Right lobe of liver (tissue), 4 donors: ENCODE measurements around the genes VEGFA and TCTE1.

DNA sequence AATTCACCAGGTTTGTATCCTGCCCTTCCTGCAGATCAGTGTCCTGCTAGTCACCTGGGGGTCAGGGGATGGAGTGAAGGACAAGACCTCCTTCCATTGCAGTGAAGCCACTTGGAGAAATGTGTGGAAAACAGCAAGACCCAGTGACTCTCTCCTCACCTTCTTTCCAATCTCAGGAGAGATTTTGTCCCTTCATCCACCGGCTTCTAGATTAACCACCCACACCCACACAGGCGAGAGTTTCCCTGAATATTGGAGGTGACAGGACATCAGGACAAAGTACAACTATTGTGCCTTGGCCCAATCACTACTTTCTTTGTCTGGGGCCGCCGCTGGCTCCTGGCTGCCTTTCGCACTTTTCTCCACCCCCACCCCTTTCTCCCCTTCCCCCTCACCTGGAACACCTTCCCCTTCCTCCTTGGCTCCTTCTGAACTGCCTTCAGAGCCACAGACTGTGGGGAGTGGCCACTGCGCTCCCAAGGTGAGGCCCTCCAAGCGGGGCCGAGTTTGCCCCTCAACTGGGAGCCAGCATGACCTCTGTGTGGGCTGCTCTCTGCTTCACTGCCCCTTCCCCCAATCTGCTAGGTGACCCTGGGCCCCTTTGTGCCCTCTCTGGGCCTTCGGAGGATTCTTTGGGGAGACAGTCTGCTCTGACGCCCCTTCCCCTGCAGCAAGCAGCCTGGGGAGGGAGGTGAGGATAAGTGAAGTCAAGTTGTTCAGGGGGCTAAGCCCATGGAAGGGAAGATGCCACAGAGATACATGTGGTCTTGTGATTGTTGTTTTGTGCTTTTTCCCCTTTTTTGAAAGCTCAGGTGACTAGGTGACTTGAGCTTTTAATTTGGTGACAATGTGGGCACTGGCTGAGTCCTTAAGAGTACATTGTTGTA lies 3.0 kb upstream of the VEGFA start:
- PRO-cap, 4 experiments = peak in 1 of 4 experiments; most common plus-strand start position 310 of the sequence (in 1); most common minus-strand start position 213 of the sequence (in 1)
- RAMPAGE, long total RNA, 2 experiments = no peak in any of the 2 experiments

DNA sequence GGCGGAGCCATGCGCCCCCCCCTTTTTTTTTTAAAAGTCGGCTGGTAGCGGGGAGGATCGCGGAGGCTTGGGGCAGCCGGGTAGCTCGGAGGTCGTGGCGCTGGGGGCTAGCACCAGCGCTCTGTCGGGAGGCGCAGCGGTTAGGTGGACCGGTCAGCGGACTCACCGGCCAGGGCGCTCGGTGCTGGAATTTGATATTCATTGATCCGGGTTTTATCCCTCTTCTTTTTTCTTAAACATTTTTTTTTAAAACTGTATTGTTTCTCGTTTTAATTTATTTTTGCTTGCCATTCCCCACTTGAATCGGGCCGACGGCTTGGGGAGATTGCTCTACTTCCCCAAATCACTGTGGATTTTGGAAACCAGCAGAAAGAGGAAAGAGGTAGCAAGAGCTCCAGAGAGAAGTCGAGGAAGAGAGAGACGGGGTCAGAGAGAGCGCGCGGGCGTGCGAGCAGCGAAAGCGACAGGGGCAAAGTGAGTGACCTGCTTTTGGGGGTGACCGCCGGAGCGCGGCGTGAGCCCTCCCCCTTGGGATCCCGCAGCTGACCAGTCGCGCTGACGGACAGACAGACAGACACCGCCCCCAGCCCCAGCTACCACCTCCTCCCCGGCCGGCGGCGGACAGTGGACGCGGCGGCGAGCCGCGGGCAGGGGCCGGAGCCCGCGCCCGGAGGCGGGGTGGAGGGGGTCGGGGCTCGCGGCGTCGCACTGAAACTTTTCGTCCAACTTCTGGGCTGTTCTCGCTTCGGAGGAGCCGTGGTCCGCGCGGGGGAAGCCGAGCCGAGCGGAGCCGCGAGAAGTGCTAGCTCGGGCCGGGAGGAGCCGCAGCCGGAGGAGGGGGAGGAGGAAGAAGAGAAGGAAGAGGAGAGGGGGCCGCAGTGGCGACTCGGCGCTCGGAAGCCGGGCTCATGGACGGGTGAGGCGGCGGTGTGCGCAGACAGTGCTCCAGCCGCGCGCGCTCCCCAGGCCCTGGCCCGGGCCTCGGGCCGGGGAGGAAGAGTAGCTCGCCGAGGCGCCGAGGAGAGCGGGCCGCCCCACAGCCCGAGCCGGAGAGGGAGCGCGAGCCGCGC lies at the start of gene VEGFA:
Gene VEGFA (plus strand): TSS at position 60 of the 1,070 bp plus-strand sequence.
- PRO-cap, 4 experiments = peak in 4 of 4 experiments; most common plus-strand start position 60 of the sequence (in 4); most common minus-strand start position 461 of the sequence (in 4)
- RAMPAGE, long total RNA, 2 experiments = start-site peak on the plus strand in 2 of 2 experiments, centred at positions 62 to 65 of the sequence, 1,091 to 2,114 reads per replicate

- PRO-cap, 4 experiments = peak in 4 of 4 experiments; most common plus-strand start chr6:43771664 (in 2); most common minus-strand start chr6:43771671 (in 3)
- RAMPAGE, long total RNA, 2 experiments = start-site peak on the plus strand in 2 of 2 experiments, at chr6:43771979-43772014 at its widest, 130 to 146 reads per replicate
These were observed 1.7 kb downstream of the VEGFA start for GRCh38 chr6:43771525-43772214.

DNA sequence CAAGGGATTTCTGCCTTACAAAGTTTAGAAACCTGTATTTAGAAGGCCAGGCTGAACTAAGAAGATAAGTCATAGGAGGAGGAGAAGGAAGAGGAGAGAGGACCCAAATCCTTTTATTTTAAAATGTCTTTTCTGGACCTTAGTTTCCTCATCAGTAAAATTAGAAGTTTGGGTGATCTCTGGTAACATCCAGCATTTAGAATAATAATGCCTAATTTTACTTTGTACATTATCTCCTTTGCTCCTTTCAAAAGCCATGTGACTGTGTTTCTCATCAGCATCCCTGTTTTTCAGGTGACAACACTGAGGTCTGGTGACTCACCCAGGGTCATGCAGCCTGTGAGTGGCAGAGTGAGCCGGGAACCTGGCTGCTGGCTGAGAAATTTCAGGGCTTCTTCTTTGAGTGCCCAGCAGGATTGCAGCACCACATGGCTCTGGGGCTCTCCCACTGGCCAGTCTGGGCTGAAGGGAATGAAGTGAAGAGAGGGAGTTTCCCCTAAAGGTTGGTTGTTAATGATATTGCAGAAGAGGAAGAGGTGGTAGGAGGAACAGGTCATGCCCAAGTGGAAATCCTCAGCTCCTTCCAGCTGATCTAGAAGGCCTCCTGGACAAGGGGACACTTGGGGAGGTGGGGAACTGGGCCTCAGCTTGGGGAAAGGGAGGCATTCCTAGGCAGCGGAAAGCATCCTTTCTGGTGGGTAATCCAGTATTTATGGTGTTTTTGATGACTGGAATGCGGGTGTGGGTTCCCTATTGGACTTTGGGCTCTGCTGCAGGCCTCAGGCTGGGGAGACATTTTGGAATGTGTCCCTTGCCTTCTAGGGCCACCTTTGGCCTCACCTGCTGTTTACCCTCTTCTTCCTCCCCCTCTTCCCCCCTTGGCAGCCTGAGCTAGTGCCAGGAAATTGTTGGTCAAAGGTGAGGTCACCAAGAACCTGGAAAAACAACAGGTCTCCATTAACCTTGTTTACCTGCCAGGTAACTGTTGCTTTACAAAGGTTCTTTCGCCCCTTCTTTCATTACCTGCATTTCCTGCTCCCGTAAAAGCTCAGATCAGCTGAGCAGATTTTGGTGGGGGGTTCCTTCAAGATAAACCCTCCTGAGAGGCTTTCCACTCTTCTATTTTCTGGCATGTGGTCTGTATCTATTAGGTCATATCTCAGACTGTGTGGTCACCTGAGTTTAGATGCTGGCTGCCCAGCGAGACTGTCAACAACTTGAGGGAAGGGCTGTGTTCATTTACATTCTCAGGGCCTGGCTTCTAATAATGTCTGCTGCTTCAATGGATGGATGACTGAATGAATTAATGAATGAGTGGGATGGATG lies 34.3 kb downstream of the VEGFA start:
- PRO-cap, 4 experiments = peak in 2 of 4 experiments; most common plus-strand start position 402 of the sequence (in 2)
- RAMPAGE, long total RNA, 2 experiments = no peak in any of the 2 experiments

DNA sequence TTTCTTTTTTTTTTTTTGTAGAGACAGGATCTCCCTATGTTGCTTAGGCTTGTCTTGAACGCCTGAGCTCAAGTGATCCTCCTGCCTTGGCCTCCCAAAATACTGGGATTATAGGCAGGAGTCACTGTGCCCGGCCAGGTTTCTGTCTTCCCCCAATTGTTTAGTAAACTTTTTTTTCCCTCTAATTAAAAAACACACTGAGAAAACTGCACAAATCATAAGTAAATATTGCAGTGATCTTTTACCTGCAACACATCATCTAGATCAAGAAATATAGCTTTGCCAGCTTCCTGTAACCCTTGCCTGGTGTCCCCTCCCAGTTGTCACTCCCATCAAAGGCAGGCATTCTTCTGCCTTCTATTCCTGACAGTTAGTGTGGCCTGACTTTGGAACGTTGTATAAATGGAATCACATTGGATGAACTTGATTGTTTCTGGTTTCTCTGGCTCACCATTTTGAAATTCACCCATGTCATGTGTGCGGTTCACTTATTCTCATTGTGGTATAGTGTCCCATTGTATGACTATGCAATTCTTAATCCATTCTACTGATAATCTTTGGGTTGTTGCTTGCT lies 72.9 kb downstream of the VEGFA start:
- PRO-cap, 4 experiments = peak in 1 of 4 experiments; most common plus-strand start position 293 of the sequence (in 1); most common minus-strand start position 158 of the sequence (in 1)
- RAMPAGE, long total RNA, 2 experiments = no peak in any of the 2 experiments

- PRO-cap, 4 experiments = peak in 3 of 4 experiments; most common plus-strand start chr6:43954722 (in 3); most common minus-strand start chr6:43954535 (in 2)
- RAMPAGE, long total RNA, 2 experiments = no peak in any of the 2 experiments
These were observed 172.7 kb downstream of the MRPL14 start for GRCh38 chr6:43954317-43955163.

DNA sequence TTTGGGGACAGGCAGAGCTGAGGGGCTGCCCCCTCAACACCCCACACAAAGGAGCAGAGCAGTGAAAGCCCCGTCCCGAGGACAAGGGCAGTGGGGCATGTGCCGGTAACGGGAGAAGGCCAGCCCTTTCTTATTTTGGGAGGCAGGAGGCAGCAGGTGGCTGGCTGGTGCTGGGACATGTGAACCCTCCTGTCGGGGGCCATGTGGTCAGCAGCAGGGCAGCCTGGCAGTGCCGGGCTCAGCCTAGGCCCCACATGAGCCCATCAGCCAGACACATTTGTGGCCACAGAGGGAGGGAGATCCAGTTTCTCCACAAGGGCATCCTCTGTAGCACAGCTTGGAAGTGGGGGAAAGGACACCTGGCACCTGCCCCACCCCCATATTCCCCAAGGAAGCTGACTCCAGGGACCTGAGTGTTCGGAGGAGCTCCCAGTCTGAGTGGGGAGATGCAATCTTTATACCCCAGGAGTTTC lies 137.6 kb downstream of the MRPL14 start:
- PRO-cap, 4 experiments = no peak in any of the 4 experiments
- RAMPAGE, long total RNA, 2 experiments = no peak in any of the 2 experiments

GRCh38 chr6:43997103-43997811 lies 130.0 kb downstream of the MRPL14 start:
- PRO-cap, 4 experiments = no peak in any of the 4 experiments
- RAMPAGE, long total RNA, 2 experiments = no peak in any of the 2 experiments

DNA sequence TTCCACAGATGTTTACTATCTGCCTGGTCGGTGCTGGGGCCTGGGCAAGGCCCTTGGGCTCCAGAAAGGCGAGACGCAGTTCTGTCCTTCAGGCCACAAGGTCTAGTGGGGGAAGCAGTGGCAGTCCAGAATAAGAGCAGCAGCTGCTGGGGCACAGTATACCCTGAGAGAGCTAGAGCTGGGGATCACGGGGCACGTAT lies 103.1 kb downstream of the MRPL14 start:
- PRO-cap, 4 experiments = peak in 1 of 4 experiments; most common minus-strand start position 83 of the sequence (in 1)
- RAMPAGE, long total RNA, 2 experiments = no peak in any of the 2 experiments

GRCh38 chr6:44038155-44038574 lies 89.1 kb downstream of the MRPL14 start:
- PRO-cap, 4 experiments = peak in 2 of 4 experiments; most common plus-strand start chr6:44038377 (in 2)
- RAMPAGE, long total RNA, 2 experiments = no peak in any of the 2 experiments

GRCh38 chr6:44042834-44043422 lies 84.3 kb downstream of the MRPL14 start:
- PRO-cap, 4 experiments = peak in 1 of 4 experiments; most common minus-strand start chr6:44043201 (in 1)
- RAMPAGE, long total RNA, 2 experiments = no peak in any of the 2 experiments

- PRO-cap, 4 experiments = peak in 3 of 4 experiments; most common plus-strand start chr6:44064545 (in 1); most common minus-strand start chr6:44064380 (in 2)
- RAMPAGE, long total RNA, 2 experiments = no peak in any of the 2 experiments
These were observed 62.8 kb downstream of the MRPL14 start for GRCh38 chr6:44064107-44065140.

- PRO-cap, 4 experiments = peak in 1 of 4 experiments; most common plus-strand start chr6:44075374 (in 1); most common minus-strand start chr6:44075210 (in 1)
- RAMPAGE, long total RNA, 2 experiments = no peak in any of the 2 experiments
These were observed 52.0 kb downstream of the MRPL14 start for GRCh38 chr6:44075140-44075666.

- PRO-cap, 4 experiments = peak in 1 of 4 experiments; most common plus-strand start chr6:44076789 (in 1); most common minus-strand start chr6:44076591 (in 1)
- RAMPAGE, long total RNA, 2 experiments = no peak in any of the 2 experiments
These were observed 50.6 kb downstream of the MRPL14 start for GRCh38 chr6:44076372-44077408.

GRCh38 chr6:44109835-44111100 lies 17.0 kb downstream of the MRPL14 start:
- PRO-cap, 4 experiments = peak in 1 of 4 experiments; most common plus-strand start chr6:44110115 (in 1)
- RAMPAGE, long total RNA, 2 experiments = no peak in any of the 2 experiments

DNA sequence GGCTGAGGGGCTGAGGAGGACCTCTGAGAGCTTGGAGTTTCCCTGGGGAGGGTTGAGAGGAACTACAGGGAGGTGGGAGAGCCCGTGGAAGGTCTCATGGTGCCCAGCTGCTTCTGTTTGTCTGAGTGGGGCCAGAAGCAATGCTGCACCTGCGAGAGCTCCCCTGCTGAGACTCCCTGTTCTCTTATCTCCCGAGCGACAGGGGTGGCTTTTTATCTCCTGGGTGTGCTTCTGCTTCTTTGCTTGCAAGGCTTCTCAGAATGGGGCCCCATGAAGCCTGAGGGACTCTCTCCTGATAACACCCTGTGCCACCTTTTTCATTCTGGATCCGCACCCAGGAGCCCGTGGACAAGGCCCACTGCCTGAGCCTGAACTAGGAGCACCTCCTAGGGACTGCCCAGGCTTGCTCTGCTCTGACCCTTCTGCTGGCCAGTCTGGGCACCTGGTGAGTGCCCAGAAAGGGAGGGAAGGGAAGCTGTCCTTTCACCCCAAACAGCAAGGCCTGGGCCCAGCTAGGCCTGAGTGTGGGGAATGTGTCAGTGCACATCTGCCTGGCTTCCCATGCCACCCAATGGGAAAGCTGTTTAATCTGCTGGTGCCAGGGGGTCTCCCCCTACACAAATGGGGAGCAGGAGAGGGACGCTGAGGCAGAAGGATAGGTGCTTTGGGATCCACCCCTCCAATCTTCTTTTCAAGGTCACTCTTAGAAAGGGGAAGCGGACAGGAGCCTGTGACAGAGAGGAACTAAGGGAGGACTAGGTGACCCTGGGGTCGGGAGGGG lies 2.5 kb downstream of the SLC29A1 start:
- PRO-cap, 4 experiments = peak in 3 of 4 experiments; most common plus-strand start position 432 of the sequence (in 2); most common minus-strand start position 410 of the sequence (in 1)
- RAMPAGE, long total RNA, 2 experiments = no peak in any of the 2 experiments

- PRO-cap, 4 experiments = peak in 4 of 4 experiments; most common plus-strand start chr6:44263628 (in 4); most common minus-strand start chr6:44263565 (in 3)
- RAMPAGE, long total RNA, 2 experiments = no peak in any of the 2 experiments
These were observed 2.2 kb downstream of the NFKBIE start for GRCh38 chr6:44262873-44263912.

DNA sequence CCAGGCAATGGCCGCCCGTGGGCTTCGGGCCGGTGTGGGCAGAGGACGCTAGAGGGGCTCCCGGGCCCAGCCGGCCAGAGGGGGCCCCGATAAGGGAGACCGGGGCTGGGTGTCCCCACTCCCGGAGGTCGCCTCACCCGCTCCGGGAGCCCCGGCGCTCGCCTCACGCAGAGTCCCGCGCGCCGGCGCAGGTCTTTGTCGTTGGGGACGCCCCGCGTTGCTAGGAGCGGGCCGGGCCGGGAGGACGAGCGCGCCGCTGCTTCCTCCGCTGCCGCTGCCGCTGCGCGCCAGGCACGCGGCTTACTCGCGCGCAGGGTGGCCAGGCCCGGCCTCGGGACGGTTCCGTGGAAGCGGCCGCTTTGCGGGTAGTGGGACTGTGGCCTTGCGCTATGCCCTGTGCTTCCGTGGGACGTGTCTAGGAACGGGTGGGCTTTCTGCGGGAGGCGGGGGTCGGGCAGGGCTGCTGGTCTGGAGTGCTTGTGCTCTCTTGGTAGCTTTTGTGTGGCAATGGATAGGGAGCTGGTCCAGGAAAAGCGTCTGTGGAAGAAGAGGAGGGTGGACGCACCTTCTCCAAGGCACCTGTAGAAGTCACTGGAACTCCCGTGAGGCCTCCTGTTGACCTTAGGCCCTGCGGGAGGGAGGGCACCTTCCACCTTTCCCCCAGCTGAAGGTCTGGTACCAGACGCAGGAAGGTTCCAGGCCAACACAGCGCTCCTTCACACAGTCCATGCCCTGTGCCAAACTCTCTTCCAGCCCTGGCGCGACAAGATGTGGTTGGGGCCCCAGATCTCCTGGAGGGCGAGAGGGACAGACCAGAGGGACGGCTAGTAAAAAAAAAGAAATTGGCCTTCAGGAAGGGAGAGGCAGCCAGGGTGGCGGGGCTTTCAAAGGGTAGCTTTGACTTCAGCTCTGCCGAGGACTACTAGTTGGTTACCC lies at the start of gene TCTE1:
Gene TCTE1 (minus strand): TSS at position 177 of the 936 bp plus-strand sequence.
- PRO-cap, 4 experiments = peak in 1 of 4 experiments; most common plus-strand start position 678 of the sequence (in 1); most common minus-strand start position 535 of the sequence (in 1)
- RAMPAGE, long total RNA, 2 experiments = no peak in any of the 2 experiments

DNA sequence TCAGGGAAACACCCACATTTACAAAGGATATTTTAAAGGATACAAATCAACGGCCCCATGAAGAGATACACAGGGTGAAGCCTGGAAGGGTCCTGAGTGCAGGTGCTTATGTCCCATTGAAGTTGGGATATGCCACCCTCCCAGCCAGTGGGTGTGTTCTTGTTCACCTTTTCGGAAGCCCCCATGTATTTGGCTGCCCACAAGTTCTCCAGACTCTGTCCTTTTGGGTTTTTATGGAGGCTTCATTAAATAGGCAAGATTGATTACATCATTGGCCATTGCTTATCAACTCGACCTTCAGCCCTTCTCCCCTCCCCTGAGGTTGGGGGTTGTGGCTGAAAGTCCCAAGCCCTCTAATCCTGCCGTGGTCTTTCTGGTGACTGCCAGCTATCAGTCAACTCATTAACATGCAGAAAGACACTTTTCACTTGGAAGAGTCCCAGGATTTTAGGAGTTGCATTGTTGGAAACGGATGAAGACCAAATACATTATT lies 9.3 kb downstream of the CDC5L start:
- PRO-cap, 4 experiments = peak in 3 of 4 experiments; most common plus-strand start position 356 of the sequence (in 2); most common minus-strand start position 222 of the sequence (in 2)
- RAMPAGE, long total RNA, 2 experiments = no peak in any of the 2 experiments

GRCh38 chr6:44665584-44666049 lies 278.1 kb downstream of the CDC5L start:
- PRO-cap, 4 experiments = no peak in any of the 4 experiments
- RAMPAGE, long total RNA, 2 experiments = no peak in any of the 2 experiments